GM23248 (cell line): Measurements from ENCODE around the genes MAB21L2 and RPS3A.

DNA sequence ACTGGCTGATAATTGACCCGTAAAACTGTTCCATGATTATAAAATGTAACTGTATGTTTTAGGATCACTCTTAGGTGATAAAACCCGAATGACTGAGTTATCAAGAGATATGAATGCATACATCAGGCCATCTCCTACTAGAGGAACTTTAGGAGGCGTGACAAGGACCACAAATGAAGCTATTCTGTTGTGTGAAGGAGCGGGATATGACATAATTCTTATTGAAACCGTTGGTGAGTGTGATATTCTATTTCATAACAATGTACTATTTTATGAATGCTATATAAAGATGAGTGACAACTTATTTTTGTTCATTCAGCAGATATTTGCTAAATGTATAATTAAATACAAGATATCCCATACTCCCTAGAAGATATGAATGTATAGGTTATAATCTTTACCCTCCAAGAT is 26.7 kb downstream of the MMAA start:
- RAMPAGE, long total RNA: no peak

- RAMPAGE, long total RNA: no peak
Observed at GRCh38 chr4:145646345-145647177, 27.4 kb downstream of the MMAA start.

DNA sequence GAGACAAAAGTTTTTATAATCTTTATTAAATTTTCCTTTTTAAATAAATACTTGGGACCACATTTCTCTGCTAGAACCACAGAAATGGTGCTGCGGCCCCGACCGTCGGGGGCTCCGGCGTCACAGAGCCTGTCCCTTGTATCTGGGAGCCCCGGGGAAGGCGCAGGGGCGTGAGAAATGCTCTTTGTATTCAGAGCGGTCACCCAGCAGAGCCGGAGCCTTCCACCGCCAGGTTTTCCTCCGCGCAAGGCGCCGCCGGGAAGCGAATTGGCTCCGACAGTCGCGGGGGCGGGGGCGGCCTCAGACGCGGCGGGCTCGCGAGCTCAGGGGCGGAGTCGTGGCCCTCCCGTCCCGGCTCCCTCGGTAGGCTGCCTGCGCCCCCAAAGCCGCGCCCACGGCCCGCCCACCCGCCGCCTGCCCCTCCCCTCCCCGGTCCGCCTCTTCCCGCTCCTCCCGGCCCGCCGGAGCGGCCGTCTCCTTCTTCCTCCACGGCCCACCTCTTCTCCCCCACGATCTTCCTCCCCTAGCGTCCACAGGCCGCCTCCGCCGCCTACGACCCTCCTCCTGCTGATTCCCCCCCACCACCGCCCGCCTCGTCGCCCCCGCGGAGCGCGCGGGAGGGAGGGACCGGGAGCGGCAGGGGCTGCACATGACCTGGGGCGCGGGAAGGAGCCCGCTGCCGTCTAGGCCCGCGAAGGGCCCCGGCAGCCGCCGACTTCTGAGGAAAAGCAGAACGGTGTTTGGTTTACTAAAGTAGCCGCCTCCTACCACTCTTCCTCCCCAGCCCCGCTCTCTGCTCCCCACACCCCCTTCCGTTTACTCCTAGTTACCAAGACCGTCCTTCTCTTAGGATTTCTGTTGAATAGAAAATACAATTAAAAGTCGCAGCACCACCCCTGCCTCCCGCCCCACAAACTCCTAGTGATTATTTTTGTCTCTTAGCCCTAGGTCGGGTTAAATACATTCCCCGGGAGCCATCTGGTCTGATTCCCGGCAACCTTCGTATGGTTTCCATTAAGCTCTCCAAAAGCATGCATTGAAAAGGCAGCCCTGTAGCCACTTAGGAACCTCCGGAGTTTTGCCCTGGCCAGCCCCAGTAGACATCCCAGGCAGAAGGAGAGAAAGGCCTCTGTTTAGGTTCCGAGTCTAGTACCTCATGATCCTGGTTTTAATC is 53.2 kb downstream of the C4orf51 start:
- RAMPAGE, long total RNA: no peak

DNA sequence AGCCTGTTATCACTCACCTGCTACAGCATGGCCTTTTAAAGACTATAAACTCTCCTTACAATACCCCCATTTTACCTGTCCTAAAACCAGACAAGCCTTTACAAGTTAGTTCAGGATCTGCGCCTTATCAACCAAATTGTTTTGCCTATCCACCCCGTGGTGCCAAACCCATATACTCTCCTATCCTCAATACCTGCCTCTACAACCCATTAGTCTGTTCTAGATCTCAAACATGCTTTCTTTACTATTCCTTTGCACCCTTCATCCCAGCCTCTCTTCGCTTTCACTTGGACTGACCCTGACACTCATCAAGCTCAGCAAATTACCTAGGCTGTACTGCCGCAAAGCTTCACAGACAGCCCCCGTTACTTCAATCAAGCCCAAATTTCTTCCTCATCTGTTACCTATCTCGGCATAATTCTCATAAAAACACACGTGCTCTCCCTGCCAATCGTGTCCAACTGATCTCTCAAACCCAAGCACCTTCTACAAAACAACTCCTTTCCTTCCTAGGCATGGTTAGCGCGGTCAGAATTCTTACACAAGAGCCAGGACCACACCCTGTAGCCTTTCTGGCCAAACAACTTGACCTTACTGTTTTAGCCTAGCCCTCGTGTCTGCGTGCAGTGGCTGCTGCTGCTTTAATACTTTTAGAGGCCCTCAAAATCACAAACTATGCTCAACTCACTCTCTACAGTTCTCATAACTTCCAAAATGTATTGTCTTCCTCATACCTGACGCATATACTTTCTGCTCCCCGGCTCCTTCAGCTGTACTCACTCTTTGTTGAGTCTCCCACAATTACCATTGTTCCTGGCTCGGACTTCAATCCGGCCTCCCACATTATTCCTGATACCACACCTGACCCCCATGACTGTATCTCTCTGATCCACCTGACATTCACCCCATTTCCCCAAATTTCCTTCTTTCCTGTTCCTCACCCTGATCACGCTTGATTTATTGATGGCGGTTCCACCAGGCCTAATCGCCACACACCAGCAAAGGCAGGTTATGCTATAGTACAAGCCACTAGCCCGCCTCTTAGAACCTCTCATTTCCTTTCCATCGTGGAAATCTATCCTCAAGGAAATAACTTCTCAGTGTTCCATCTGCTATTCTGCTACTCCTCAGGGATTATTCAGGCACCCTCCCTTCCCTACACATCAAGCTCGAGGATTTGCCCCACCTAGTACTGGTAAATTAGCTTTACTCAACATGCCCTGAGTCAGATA is 102.4 kb downstream of the ZNF827 start:
- RAMPAGE, long total RNA: no peak

DNA sequence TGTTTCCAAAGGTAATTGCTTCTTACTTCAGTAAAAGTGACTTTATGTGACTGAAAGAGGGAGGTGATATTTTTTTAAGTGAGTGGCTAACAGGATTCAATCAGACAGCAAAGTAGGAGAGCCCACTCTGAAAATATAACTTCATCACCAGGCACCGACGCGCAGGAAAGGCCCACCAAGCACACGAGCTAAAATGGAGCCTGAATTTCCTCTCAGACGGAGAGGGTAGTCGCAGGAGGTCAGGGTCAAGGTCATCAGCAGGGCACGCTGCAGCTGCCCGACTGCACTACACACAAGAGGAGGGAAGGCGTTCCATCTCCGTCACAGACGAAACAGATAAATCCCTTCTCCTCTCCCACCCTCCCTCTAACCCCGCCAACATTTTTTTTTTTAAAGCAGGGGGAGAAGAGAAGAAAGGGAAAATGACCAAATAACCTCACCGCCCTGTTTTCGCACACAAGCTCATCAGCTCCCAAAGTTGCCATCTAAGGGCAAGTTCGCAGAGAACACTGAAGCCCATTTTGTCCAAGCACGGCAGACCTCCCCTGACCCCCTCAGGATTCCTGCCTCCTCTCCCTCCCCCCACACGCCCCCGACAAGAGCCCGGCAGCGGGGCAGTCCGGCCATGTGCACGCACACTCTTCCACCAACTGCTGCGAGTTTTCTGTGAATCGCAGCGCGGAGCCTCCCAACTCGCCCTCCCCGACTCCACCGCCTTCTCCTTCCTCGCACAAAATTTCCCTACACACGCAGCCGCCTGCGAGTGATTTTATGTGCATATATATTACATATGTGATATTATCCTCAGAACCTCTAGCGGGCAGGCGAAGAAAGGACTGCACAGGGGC is 2.8 kb downstream of the ZNF827 start:
- RAMPAGE, long total RNA: no peak

DNA sequence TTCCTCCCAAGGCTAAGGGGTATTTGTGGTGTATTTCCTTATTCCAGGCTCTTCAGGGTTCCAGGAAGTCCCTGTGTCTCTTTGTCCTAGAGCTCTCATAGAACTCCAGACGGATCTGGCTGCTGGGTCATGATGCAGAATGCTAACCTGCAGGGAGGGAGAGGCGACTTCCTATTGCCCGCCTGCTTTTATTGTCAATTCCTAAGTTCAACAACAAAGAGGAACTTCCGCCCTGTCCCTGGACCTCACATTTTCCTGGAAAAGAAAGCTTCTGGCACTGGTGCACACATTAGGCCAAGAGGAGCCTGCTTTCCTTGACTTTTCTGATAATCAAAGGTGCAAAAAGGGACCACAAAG is 46.0 kb upstream of the ZNF827 start:
- RAMPAGE, long total RNA: no peak

- RAMPAGE, long total RNA: no peak
Observed at GRCh38 chr4:146407396-146408586, 113.9 kb downstream of the SLC10A7 start.

- RAMPAGE, long total RNA: no peak
Observed at GRCh38 chr4:147158034-147158824, 212.6 kb upstream of the TTC29 start.

GRCh38 chr4:147772438-147773186 is 40.7 kb downstream of the ARHGAP10 start:
- RAMPAGE, long total RNA: no peak

DNA sequence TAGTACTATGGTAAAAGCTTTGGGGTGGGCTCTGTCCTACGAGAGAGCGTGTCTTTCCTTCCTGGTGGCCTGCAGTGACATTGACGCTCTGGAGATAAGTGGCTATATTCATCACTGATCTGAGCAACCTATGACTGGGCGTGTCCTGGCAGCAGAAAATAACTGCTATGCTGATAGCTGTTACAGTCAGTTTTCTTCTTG is 44.9 kb downstream of the ARHGAP10 start:
- RAMPAGE, long total RNA: no peak

- RAMPAGE, long total RNA: no peak
Observed at GRCh38 chr4:148376159-148376436, 66.1 kb downstream of the NR3C2 start.

GRCh38 chr4:148442579-148443615 is 683 bp upstream of the NR3C2 start:
- RAMPAGE, long total RNA: no peak

DNA sequence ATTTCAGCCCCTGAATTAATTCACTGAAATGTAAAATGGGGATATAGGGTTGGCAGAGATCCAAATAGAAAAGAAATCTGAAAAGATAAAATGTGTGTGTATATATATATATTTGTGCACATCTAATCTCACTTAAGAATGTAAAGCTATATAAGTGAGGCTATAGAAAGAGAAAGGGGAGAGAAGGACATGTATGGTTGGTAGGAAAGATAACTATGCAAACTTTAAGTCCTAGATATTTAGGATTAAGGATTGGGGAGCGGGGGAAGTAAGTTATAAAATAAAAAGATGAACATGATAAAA is 608.0 kb upstream of the NR3C2 start:
- RAMPAGE, long total RNA: no peak

DNA sequence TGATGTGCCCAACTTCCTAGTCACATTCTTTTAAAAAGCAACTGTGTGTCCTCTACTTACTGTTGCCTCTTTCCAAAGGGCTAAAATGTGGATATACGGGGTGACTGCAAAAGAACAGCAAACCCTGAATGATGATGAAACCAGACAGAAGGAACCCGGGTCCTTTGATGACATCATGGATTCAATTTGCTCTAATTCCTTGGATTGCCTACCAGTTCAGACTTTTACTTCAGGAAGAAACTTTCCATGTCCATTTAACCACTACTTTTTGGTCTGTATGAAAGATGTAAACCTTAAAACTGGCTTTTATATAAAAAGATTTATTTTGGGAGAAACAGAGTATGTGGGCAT is 190.9 kb upstream of the MAB21L2 start:
- RAMPAGE, long total RNA: no peak

DNA sequence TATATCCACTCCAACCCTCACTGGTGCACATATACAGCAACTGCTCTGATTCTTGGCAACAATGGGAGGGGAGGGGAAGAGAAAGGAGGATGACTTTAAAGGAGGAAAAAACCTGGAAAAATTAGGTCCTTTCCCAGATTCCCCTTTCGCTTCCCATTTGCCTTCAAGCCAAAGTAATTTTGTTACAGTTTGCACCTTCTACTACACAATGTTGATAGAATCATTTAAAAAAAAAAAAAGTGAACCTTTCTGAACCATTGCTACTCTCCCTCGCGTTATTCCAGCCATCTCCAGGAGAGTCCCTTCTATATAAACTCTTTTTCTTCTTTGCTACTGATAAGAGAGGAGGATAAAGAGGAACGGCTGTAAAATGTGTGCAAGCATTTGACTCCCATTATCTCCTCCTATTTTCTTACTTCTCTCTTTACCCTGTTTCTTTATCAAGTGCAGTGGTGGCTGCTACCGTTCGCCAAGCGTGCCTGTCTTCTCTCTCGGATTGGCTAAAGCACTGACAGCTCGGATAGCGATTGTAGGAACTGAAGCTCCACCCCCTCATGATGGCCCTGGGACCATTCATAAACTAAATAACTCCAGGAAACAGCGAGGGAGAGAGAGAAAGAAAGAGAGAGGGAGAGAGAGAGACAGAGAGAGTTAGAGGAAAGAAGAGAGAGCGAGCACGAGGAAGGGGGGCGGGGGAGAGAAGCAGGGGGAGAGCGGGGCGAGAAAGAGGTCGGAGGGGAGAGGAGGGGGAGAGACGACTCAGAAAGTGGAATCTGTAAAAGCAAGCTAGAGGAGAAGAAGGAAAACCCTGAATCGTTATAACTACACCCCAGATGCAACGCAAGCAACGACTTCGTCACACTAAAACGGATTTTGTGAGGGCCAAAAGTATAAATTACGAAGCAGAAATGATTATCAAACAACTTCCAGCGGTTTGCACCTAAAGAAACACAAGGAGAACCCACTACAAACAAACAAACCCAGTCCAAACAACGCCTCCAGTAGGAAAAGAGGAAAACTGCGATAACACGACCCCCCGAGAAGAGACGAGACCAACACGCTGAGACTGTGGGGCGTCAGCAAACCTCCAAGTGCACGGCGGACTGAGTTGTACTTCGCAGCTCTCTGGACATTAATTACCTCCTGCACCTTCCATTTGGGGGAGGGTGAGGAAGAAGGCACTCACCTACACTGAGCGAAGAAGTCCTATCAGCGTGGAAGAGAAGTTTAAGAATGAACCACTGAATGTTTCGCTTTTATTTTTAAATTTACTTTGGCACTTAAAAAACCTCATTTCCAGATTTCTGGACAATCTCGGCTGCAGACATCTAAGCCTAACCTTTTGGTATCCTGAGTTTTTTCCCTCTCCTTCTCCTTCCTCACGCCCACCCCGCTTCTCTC is at the start of gene MAB21L2:
MAB21L2 (plus strand) TSS at position 832 of the 1,401 bp plus-strand sequence.
- RAMPAGE, long total RNA: no peak

DNA sequence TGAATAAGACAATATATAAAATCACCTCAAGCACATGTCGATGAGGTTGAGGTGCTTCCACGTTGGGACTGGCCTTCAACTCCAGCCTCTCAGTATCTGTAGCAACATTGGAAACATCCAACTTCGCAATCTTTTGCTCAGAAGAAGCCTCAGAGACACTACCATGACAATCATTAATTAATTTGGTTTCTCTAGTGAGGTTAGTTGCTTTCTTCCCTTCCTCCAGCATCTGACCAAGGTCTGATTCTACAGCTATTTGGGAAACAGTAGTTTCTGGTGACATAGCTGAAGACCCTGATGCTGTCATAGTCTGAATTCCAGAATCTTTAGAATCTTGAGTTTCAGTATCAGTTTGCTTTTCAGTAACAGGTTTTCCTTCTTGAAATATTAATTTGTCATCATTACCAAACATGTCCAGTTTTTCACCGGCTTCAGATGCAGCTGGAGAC is 163.2 kb downstream of the LRBA start:
- RAMPAGE, long total RNA: no peak

- RAMPAGE, long total RNA: start-site peak on the plus strand at chr4:151099626-151099643, 21,304 and 16,184 reads in 2 replicates
Observed at GRCh38 chr4:151099361-151100545, at the start of gene RPS3A. Gene RPS3A, plus strand, starts transcription at chr4:151099628.

DNA sequence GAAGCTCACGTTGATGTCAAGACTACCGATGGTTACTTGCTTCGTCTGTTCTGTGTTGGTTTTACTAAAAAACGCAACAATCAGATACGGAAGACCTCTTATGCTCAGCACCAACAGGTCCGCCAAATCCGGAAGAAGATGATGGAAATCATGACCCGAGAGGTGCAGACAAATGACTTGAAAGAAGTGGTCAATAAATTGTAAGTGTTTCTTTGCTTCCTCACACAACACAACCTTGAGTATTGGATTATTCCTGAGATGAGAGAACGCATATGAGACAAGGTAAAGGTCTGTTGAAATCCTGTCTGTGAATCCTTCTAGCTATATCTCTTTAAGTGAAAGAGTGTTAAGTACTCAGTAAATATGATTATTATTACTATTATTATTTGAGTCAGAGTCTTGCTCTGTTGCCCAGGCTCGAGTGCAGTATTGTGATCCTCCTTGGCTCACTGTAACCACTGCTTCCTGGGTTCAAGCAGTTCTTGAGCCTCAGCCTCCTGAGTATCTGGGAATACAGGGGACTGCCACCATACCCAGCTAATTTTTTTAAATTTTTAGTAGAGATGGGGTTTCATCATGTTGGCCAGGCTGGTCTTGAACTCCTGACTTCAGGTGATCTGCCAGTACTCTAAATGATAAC is 3.6 kb downstream of the RPS3A start:
- RAMPAGE, long total RNA: no peak

- RAMPAGE, long total RNA: no peak
Observed at GRCh38 chr4:151105119-151105950, 5.9 kb downstream of the RPS3A start.

GRCh38 chr4:151141785-151142249 is 42.4 kb downstream of the RPS3A start:
- RAMPAGE, long total RNA: no peak